Measurements from ENCODE around the gene RAD18.

- PRO-cap, 3 experiments: peak in 1 of 3 experiments; most common plus-strand start chr3:197307 (in 1); most common minus-strand start chr3:197555 (in 1)
- RAMPAGE, long total RNA, 4 experiments: start-site peak on the plus strand in 3 of 4 experiments, at chr3:197260-197643 at its widest, 9 to 85 reads per replicate; start-site peak on the minus strand in 2 of 4 experiments, at chr3:197347-197412 at its widest, 11 to 12 reads per replicate
- RRBS: 5% methylated on average over 25 of the region's 85 CpGs
Measured at GRCh38 chr3:197113-198191, 889 bp downstream of the CHL1 start.

GRCh38 chr3:297459-297985 is 101.0 kb downstream of the CHL1 start:
- PRO-cap, 3 experiments: no peak in any of the 3 experiments
- RAMPAGE, long total RNA, 4 experiments: no peak in any of the 4 experiments
- RRBS: no CpG with 5 or more reads among the region's 3 CpGs

DNA sequence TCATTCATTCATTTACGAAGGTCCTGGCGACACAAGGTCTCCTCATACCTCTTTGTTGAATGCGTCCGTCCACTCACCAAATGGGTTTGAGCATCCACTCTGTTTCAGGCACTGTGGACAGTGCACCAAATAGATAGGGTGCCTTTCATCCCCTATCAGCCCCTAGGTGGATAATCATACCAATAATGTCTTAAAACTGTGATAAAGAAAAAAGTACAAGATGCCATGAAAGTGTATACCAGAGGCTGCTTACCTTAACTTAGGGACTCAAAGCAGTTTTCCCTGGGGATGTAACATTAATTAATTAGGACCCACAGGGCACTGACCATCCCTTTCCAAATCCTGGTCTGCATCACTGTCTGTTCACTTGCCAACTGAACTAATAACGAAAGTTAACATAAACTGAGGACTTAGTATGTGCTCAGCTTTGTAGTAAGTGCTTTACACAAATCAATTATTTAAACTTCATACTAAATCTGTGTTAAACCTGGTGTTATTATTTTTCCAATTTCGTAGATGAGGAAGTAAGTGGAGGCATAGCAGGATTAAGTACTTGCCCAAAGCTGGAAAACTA is 37.1 kb upstream of the LRRN1 start:
- PRO-cap, 3 experiments: no peak in any of the 3 experiments
- RAMPAGE, long total RNA, 4 experiments: no peak in any of the 4 experiments
- RRBS: no CpG with 5 or more reads among the region's 6 CpGs

- PRO-cap, 3 experiments: peak in 3 of 3 experiments; most common plus-strand start chr3:4351028 (in 3)
- RAMPAGE, long total RNA, 4 experiments: no peak in any of the 4 experiments
- RRBS: no CpG with 5 or more reads among the region's 2 CpGs
Measured at GRCh38 chr3:4350663-4351248, 47.6 kb downstream of the SETMAR start.

GRCh38 chr3:4493970-4494302 is 788 bp downstream of the ITPR1 start:
- PRO-cap, 3 experiments: peak in 3 of 3 experiments; most common plus-strand start chr3:4494165 (in 2)
- RAMPAGE, long total RNA, 4 experiments: no peak in any of the 4 experiments
- RRBS: 3% methylated on average over 7 of the region's 18 CpGs

- PRO-cap, 3 experiments: no peak in any of the 3 experiments
- RAMPAGE, long total RNA, 4 experiments: no peak in any of the 4 experiments
- RRBS: no CpG with 5 or more reads among the region's 14 CpGs
Measured at GRCh38 chr3:4683195-4683994, 190.2 kb downstream of the ITPR1 start.

GRCh38 chr3:4713704-4714667 is 220.8 kb downstream of the ITPR1 start:
- PRO-cap, 3 experiments: peak in 1 of 3 experiments; most common plus-strand start chr3:4714280 (in 1); most common minus-strand start chr3:4714102 (in 1)
- RAMPAGE, long total RNA, 4 experiments: no peak in any of the 4 experiments
- RRBS: no CpG with 5 or more reads among the region's 14 CpGs

DNA sequence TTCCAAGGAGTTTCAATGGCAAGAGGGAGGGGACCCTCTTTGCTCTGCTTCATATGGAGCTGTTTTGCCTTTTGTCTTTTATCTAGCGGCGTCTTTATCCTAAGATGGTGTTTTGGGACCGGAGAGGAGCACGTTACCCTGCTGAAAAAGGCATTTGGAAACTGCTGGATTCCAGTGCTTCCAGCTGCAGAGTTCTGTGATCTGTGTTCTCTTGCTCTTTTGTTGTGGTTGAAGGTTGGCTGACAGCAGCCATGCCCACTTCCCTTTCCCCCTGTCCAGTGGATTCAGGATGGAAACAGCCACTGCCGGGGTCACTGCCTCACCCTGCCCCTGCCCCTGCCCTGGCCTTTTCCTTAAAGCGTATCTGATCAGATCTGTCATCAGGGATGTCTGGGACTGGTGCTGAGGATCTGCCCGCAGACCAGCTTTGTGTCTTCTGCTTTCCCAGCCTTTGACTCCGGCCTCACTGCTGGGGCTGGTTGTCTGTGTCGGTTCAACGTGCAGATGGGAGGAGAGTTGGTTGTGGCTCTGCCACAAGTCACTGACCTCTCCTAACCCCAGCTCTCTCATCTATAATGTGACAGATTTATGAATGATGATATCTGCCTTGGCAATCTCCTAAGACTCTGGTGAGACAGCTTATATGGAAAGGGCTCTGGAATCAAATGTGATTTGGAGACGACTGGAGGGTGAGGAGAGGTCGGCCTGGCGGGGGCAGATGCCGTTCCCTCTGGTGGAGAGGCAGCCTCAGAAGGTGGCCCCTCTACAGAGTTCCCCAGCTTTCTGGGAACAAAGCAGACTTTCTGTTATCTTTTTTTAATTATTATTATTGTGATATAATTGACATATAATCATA is 219.4 kb upstream of the BHLHE40 start:
- PRO-cap, 3 experiments: peak in 3 of 3 experiments; most common plus-strand start position 681 of the sequence (in 2); most common minus-strand start position 453 of the sequence (in 2)
- RAMPAGE, long total RNA, 4 experiments: start-site peak on the minus strand in 1 of 4 experiments, centred at position 467 of the sequence, 10 reads per replicate
- RRBS: no CpG with 5 or more reads among the region's 14 CpGs

DNA sequence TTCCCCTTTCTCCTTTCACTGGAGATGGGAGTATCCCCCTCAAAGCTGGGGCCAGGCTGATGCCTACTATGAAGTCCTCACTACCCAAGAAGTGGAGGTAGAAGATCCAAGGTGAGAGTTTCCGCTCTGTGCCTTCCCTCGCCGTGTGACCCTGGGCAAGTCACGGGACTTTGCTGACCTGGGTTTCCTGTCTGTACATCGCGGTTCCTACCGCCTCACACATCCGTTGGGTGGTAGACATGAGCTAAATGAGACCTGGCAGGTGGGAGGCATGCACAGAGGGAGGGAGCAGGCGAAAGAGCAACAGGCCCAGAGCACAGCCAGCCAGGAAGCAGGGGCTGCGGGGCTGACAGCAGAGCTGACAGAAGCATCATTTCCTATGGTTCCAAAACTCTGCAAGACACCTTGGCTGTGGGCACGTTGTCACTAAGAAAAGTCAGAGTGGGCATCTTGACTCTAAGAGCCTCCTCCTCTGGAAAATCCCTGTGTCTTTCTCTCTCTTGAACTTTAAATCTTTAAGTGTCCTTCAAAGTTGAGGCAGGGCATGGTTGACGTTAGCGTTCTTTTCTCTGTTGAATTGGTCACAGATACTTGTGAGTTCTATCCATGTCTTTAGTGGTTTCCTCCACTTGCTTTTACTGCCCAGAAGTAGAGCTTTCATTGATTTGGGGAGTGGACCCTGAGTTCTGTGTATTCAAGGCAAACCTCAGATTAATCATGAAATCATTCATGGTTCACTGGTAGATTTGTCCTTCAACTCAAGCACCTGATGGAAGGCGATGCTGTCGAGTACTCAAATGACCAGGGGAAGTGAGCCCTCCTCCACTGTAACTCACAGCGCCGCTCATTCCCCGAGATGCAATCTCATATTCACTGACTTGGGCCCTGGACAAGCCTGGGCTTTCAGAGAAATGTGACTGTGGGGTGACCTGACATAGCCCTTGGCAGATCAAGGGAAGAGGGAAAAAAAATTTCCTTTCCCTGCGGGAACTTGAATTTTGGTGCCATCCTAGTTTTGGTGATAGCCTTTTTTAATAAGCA is 157.0 kb upstream of the BHLHE40 start:
- PRO-cap, 3 experiments: peak in 2 of 3 experiments; most common plus-strand start position 272 of the sequence (in 1)
- RAMPAGE, long total RNA, 4 experiments: no peak in any of the 4 experiments
- RRBS: no CpG with 5 or more reads among the region's 19 CpGs

DNA sequence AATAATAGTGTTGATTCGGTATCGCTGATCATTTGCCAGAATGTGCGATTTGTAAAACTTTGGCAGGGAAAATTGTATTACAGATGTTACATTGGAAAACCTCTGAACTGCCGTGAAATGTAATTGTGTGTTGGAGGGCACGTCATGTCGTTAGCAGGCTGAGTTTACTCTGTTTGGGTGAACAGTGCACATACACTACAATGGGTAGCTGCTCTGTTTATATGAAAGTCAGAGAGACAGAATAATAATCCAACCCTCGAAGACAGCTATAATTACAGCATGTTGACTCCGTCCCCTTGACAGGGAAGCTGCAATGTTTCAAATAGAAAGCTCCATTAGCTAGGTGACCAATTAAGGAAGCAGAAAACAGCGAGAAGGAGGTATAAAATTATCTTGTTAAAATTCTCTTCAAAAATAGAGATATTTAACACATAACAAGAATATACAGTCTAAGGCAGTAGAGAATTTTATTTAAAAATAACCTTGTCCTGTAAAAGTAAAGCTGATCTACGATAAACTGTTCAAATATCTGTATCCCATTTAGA is 77.1 kb upstream of the BHLHE40 start:
- PRO-cap, 3 experiments: no peak in any of the 3 experiments
- RAMPAGE, long total RNA, 4 experiments: no peak in any of the 4 experiments
- RRBS: no CpG with 5 or more reads among the region's 10 CpGs

- PRO-cap, 3 experiments: no peak in any of the 3 experiments
- RAMPAGE, long total RNA, 4 experiments: no peak in any of the 4 experiments
- RRBS: no CpG with 5 or more reads among the region's 1 CpG
Measured at GRCh38 chr3:4940951-4941177, 38.4 kb upstream of the BHLHE40 start.

- PRO-cap, 3 experiments: no peak in any of the 3 experiments
- RAMPAGE, long total RNA, 4 experiments: no peak in any of the 4 experiments
- RRBS: no CpG with 5 or more reads among the region's 11 CpGs
Measured at GRCh38 chr3:4965908-4966614, 13.2 kb upstream of the BHLHE40 start.

GRCh38 chr3:4984602-4985025 is 5.4 kb downstream of the BHLHE40 start:
- PRO-cap, 3 experiments: peak in 1 of 3 experiments; most common plus-strand start chr3:4984785 (in 1); most common minus-strand start chr3:4984676 (in 1)
- RAMPAGE, long total RNA, 4 experiments: no peak in any of the 4 experiments
- RRBS: no CpG with 5 or more reads among the region's 7 CpGs

DNA sequence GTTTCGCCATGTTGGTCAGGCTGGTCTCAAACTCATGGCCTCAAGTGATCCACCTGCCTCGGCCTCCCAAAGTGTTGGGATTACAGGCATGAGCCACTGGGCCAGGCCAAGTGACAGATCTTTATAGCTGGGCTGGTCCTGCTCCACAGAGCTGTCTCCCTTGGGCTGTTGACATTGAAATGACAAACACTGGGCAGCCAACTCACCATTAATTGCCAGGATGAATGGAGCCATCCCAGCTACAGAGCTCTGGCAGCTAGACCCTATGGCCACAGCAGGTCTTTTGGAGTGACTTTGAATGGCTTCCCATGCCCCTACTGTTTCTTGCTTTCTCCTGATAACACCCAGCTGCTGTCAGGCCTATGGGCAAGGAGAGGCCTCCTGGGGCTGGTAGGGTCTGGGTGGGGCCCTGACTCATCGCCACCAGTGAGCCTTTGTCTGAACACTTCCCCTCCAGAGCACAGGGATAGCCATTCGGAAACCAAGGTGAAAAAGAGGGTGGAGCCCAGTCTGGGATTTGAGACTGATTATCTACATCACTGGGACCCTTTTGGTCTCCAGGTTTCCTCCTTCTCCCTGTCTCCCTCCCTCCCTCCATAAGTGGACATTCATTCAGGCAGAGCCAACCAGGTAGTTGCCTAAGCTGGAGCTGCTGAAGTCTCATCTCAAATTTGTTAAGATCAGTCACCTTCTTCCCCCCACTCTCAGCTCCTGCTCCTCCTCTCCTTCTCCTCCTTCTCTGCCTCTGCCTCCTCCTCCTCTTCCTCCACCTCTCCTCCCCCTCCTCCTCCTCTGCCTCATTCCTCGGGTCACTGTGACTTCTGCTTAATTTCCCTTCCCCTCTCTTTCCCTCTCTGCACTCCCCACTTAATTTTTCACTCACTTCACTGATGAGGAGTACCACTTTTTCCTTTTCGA is 34.0 kb downstream of the BHLHE40 start:
- PRO-cap, 3 experiments: no peak in any of the 3 experiments
- RAMPAGE, long total RNA, 4 experiments: no peak in any of the 4 experiments
- RRBS: no CpG with 5 or more reads among the region's 6 CpGs

GRCh38 chr3:5186633-5187041 is 870 bp upstream of the EDEM1 start:
- PRO-cap, 3 experiments: no peak in any of the 3 experiments
- RAMPAGE, long total RNA, 4 experiments: no peak in any of the 4 experiments
- RRBS: no CpG with 5 or more reads among the region's 9 CpGs

- PRO-cap, 3 experiments: peak in 1 of 3 experiments; most common plus-strand start chr3:5195005 (in 1)
- RAMPAGE, long total RNA, 4 experiments: no peak in any of the 4 experiments
- RRBS: no CpG with 5 or more reads among the region's 2 CpGs
Measured at GRCh38 chr3:5194648-5195519, 7.4 kb downstream of the EDEM1 start.

DNA sequence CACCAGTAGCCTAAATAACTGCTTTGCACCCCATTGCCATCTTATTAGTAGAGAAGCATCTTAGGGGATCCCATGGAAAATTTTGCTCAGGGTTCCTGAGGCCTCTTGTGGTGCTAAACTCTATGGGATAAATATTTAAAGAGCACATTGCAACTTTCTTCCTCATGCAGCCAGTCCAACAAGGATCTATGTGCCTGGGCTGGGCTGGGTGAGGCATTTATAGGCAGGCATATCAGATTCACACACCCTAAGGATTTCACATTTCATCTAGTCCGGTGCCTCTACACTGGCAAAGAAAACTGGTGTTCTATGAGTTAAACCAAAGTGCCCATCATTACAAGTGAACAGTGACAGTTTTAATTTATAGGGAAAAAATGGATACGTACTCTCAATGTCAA is 512.3 kb downstream of the EDEM1 start:
- PRO-cap, 3 experiments: no peak in any of the 3 experiments
- RAMPAGE, long total RNA, 4 experiments: no peak in any of the 4 experiments
- RRBS: no CpG with 5 or more reads among the region's 2 CpGs

- PRO-cap, 3 experiments: peak in 1 of 3 experiments; most common minus-strand start chr3:7554571 (in 1)
- RAMPAGE, long total RNA, 4 experiments: no peak in any of the 4 experiments
- RRBS: no CpG with 5 or more reads among the region's 5 CpGs
Measured at GRCh38 chr3:7554363-7554776, 693.5 kb downstream of the GRM7 start.

DNA sequence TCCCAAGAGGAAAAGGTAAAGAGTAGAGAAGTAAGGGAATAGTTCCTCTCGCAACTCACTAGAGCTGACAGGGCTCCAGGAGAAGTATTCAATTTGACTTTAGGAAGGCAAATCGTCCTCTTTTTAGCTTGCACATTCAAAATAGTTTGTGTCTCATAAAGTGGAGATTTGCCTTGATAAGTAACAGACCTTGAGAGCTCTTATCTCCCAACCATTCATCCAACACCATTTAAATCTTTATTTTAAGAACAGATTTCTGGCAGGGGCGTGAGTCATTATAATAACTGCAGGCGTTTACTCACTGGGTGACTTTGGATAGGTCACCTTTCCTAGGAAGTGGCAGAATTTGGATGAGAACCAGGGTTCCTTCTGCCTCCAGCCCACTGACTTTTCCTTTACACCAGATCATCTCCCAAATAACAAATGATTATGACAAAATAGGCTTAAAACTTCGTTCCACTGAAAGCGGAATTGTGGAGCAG is 4.9 kb downstream of the LMCD1 start:
- PRO-cap, 3 experiments: no peak in any of the 3 experiments
- RAMPAGE, long total RNA, 4 experiments: no peak in any of the 4 experiments
- RRBS: no CpG with 5 or more reads among the region's 6 CpGs

GRCh38 chr3:8962877-8963906 is at the start of gene RAD18:
Gene RAD18, minus strand, starts transcription at chr3:8963472.
- PRO-cap, 3 experiments: peak in 3 of 3 experiments; most common plus-strand start chr3:8963531 (in 1); most common minus-strand start chr3:8963470 (in 3)
- RAMPAGE, long total RNA, 4 experiments: start-site peak on the minus strand in 3 of 4 experiments, at chr3:8963443-8963493 at its widest, 12 to 47 reads per replicate
- RRBS: 1% methylated on average over 25 of the region's 52 CpGs

Measured in adrenal gland (tissue), 7 donors.